Fibroblast of the aortic adventitia (primary cell): ENCODE measurements around a stretch of chr4.

GRCh38 chr4:119011074-119011305 lies 122.3 kb downstream of the SYNPO2 start:
- CAGE, long polyA plus RNA, result no peak

DNA sequence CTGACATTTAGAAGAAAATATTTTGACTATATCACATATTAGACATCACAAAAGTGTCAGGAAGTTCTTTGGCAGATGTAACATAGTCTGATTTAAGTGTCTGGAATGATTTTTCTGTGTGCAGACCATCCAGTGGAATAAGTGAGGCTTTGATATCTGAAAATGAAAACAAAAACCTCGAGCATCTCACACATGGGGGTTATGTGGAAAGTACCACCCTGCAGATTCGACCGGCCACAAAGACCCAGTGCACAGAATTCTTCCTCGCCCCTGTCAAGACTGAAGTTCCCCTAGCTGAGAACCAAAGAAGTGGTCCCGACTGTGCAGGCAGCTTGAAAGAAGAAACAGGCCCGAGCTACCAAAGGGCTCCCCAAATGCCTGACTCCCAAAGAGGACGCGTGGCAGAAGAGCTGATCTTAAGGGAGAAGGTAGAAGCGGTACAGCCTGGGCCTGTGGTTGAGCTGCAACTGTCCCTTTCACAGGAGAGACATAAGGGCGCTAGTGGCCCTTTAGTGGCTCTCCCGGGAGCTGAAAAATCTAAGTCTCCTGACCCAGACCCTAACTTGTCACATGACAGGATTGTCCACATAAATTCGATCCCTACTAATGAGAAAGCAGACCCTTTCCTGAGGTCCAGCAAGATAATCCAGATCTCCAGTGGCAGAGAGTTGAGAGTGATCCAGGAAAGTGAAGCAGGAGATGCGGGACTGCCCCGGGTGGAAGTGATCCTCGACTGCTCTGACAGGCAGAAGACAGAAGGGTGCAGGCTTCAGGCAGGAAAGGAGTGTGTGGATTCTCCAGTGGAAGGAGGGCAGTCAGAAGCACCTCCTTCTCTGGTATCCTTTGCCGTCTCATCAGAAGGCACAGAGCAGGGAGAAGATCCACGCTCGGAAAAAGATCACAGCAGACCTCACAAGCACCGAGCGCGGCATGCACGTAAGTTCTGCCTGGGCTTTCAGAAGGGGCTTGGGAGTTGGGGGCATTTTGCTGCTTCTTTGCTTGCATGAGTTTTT lies 108.8 kb upstream of the MYOZ2 start:
- CAGE, long polyA plus RNA, result no peak

- CAGE, long polyA plus RNA, result no peak
Measured at GRCh38 chr4:119103072-119103931, 32.3 kb upstream of the MYOZ2 start.

DNA sequence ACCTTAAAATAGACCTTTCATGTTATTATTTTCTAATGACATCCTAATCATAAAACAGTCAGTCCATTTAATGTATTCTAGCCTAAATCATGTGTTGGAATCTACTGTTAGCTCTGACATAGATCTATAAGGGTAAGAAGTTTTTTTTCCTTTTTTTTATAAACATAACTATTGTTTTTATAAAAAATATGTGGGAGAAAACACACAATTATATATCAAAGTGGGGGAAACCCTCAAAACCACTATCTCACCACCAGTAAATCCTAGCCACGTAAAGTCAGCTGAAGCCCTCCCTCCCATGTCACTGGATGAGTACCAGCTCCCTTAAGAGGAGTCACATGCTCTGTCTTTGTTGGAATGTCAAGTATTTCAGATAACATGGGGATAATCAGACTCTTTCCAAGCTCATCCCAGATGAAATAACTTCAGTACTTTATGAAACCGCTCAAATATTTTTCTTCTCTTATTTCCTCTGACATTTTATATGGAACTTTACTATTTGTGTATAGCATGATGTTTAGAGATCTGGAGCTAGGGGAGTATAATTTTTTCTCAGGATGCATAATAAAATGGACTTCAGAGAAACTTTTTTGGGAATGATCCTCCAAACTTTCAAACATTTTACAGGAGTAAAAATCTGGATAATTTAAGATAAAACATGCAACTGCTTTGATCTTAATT lies 2.4 kb downstream of the MYOZ2 start:
- CAGE, long polyA plus RNA, result no peak

GRCh38 chr4:119151047-119151685 lies 15.5 kb downstream of the MYOZ2 start:
- CAGE, long polyA plus RNA, result no peak

DNA sequence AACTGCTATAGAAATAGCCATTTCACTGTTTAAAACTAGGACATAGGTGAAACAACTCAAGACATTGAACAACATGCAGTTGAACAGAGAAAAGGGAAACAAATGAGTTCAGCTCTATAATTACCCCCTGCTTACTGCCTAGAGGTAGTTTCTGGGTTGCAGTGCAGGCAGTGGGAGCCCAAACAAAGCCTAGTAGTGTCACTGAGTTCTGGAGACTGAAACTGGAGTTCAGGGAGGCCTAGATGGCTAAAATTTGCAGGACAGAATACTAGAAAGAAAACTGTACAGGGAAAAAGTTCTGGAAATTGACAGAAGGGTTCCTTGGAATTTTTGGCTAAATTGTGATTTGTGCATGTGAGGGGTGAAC lies 37.3 kb downstream of the C4orf3 start:
- CAGE, long polyA plus RNA, result no peak

GRCh38 chr4:119481789-119482549 lies 146.6 kb downstream of the PDE5A start:
- CAGE, long polyA plus RNA, result no peak

- CAGE, long polyA plus RNA, result no peak
Measured at GRCh38 chr4:119498486-119499165, 130.0 kb downstream of the PDE5A start.

DNA sequence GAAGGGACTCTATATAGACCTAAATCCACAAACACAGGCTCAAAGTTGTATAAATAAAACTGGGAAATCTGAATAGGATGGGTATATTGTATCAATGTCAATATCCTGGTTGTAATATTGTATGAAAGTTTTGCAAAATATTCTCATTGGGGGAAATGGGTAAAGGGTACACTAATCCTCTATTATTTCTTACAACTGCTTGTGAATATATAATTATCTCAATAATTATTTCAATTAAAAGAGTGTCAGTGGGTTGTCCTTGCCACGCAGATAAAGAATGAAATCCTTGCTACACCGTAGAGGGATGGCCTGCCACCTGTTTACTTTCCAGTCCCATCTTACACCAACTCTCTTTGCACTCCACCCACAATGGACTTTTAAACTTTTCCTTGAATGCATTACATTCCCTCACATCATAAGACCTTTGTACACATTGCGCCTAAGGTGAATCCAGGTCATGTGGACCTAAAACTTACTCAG lies 78.6 kb upstream of the PDE5A start:
- CAGE, long polyA plus RNA, result no peak

GRCh38 chr4:119984866-119985182 lies 81.8 kb downstream of the MAD2L1 start:
- CAGE, long polyA plus RNA, result no peak

- CAGE, long polyA plus RNA, result no peak
Measured at GRCh38 chr4:120921630-120921889, 966 bp downstream of the PRDM5 start.

DNA sequence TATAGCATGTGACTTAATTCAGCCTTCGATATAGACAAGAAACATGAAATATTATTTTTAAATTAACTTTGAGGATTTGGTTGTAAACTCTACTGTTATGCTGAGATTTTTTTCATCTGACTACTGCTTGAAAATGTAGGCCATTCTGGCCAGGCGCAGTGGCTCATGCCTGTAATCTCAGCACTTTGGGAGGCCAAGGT lies 24.3 kb downstream of the TNIP3 start:
- CAGE, long polyA plus RNA, result no peak

DNA sequence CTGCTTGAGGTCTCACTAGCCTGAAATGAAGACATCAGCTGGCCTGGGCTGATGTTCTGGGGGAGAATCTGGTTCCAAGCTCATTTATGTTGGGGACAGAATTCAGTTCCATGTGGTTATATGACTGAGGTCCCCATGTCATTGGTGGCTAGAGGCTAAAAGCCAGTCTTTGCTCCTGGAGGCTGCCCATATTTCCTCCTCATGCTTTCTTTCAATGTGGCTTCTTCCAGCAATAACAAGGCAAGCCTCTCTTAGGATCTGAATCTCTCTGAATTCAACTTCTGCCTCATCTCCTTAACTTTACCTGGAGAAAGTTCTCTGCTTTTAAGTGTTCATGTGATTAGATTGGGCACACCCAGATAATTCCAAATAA lies 22.0 kb upstream of the QRFPR start:
- CAGE, long polyA plus RNA, result no peak

DNA sequence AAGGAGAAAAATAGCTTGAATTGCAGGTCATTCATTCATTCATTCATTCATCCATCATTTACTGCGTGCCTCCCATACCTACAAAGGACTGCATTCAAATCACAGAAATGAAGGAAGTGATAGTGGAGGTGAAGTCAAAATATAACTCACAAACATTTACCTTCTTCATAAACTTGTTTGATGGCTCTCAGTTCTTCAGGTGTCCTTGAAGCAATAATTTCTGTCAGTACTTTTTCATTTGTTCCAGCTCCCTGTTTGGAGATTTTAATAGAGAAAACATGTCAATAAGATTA lies 15.3 kb downstream of the ANXA5 start:
- CAGE, long polyA plus RNA, result no peak

- CAGE, long polyA plus RNA, result no peak
Measured at GRCh38 chr4:122153166-122153447, 976 bp downstream of the BLTP1 start.

DNA sequence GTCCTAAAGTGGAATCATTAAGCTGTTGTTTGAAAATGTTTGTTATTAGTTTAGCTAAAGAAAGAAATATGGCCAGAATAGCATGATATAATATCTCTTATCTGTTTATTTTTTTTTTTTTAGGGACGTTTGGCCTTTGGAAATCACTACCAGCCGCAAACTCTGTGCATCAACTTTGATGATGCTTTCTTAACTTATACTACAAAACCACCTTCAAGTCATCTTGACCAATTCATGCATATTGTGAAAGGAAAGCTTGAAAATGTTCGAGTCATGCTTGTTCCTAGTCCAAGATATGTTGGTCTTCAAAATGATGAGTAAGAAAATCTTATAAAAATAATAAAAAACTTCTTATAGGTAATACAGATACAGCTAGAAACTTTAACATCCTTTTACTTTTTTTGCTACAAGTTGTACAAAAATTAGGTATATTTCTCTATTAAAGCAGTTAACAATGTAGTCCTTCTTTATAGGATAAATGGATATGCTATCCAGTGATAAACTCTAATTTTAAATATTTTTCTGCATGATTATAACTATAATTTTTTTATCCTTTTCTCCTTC lies 35.7 kb downstream of the BLTP1 start:
- CAGE, long polyA plus RNA, result no peak

- CAGE, long polyA plus RNA, result no peak
Measured at GRCh38 chr4:122189724-122190202, 37.6 kb downstream of the BLTP1 start.

DNA sequence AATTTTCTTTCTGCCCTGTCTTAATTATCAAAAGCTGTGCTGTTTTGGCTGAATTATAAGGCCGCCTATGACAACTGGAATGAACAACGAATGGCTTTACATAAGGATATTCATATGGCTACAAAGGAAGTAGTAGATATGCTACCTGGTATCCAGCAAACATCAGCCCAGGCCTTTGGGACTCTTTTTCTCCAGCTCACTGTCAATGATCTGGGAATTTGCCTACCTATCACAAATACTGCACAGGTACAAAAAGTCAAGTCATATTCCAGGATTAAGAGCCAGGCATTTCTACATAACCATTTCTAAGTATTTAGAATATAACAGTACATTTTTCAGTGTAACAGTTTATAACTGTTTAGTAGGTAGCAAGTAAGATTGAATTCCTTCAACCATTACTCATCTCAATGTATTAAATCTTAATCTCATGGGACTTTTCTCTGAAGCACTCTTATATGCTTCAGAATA lies 70.9 kb upstream of the ADAD1 start:
- CAGE, long polyA plus RNA, result no peak

- CAGE, long polyA plus RNA, result no peak
Measured at GRCh38 chr4:122349032-122349405, 29.8 kb upstream of the ADAD1 start.

GRCh38 chr4:122458458-122458837 lies 1.9 kb upstream of the IL2 start:
- CAGE, long polyA plus RNA, result no peak